ENCODE measurements around a stretch of chr6.

DNA sequence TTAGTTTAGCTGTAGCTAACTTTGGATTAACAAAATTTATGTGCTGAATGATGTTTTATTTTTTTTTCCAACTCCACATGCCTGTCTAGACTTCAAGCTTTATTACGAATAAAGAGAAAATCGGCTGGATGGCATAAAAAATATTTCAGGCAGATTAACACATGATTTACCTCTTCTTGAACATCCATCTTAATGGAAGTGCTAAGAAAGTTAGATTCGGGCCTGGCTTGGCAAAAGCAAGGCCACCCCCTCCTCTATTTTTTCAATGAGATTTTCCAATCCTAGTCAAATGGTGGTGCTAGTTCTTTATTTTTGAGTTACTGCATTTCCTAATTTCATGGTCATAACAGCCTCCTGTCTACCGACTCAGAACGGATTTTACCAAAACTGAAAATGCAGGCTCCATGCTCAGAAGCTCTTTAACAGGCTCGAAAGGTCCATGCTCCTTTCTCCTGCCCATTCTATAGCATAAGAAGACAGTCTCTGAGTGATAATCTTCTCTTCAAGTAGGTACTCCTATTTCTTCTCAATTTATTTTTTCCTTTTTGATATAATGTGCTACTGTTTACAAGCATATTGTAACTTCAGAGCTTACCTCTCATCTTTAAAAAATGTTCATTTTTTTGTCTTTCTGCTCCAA lies 117.2 kb upstream of the ESR1 start:
- PRO-cap: unidirectional peak, plus-strand start at position 384 of the sequence

DNA sequence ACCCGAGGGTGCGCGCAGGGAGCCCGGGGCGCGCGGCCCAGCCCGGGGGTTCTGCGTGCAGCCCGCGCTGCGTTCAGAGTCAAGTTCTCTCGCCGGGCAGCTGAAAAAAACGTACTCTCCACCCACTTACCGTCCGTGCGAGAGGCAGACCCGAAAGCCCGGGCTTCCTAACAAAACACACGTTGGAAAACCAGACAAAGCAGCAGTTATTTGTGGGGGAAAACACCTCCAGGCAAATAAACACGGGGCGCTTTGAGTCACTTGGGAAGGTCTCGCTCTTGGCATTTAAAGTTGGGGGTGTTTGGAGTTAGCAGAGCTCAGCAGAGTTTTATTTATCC lies 963 bp downstream of the ESR1 start:
- PRO-cap: no peak

DNA sequence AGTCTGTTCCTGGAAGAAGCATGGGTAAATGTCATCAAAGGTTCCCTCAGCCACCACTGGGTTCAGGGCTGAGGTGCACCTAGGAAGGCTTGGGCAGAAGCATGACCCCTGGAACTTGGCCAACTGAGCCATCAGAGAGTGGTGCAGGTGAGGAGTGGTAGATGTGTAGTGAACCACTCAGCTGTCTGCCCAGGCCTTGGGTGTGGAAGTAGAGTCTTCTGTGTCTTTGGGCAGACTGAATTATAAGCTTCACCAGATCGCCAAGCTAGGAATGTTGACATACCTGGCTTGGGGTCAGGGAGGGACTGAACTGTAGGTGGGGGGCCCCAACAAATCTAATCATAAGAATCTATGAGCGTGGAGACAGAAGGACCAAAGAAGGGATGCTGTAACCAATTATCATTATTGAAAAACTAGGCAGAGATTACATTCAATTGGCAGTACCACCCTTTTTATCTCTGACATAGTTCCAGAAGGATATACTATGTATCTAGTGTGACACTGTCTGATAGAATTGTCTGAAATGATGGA lies 102.2 kb downstream of the ESR1 start:
- PRO-cap: no peak

GRCh38 chr6:152401849-152402322 lies 235.3 kb downstream of the SYNE1 start:
- PRO-cap: no peak

DNA sequence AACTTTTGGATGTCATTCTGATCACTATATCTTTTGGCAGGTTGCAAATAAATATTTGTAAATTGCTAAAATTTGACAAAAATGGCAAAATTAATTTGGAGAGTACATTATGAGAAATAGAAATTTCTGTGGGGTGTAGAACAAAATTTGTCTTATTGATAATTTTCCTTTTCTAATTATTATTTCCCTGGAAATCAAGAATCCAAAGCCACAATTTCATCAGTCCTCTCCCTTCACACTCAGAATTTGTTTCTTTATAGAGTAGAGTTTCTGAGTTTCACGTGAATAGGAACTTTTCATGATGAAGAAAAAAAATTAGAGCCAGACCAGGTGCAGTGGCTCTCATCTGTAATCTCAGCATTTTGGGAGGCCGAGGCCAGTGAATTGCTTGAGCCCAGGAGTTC lies 59.6 kb downstream of the OPRM1 start:
- PRO-cap: no peak

GRCh38 chr6:154156000-154156614 lies 117.1 kb downstream of the OPRM1 start:
- PRO-cap: no peak

GRCh38 chr6:154329383-154330381 lies 26.9 kb downstream of the IPCEF1 start:
- PRO-cap: no peak

DNA sequence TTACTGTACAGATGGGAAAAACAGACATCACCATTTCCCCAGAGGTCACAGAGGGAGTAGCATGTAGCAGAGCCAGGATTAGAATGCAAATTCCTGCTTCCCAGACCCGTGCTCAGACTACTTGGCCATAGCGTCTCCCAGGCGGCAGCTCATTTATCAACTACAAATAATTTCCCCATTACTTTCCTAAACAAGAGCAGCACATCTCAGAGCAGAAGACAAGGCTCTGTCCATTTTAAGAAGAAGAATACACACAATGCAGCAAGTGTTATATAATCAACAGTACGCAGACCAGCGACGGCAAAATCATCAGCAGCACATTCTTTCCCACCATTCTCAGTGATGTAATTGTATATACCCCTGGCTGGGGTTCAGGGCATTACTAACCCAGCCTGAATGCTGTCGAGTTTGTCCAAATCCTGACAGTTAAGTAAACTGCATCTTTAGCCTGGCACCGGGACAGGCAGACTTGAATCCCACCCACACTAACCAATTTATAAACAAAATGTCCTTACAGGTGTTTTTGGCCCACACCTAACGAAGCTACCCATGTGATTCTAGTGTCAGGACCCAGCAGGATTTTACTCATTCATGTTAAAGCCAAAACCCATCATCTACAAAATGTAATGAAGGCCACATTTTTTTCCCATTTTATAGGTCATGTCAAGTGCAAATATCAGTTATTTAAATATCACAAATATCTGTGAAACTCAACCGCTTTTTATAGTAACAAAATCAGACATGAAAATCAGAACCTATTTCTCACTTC lies 61.8 kb downstream of the CNKSR3 start:
- PRO-cap: no peak

- PRO-cap: bidirectional peak, plus-strand start at chr6:154510239, minus-strand start at chr6:154510244
Observed at GRCh38 chr6:154509716-154510485, 584 bp downstream of the CNKSR3 start.

DNA sequence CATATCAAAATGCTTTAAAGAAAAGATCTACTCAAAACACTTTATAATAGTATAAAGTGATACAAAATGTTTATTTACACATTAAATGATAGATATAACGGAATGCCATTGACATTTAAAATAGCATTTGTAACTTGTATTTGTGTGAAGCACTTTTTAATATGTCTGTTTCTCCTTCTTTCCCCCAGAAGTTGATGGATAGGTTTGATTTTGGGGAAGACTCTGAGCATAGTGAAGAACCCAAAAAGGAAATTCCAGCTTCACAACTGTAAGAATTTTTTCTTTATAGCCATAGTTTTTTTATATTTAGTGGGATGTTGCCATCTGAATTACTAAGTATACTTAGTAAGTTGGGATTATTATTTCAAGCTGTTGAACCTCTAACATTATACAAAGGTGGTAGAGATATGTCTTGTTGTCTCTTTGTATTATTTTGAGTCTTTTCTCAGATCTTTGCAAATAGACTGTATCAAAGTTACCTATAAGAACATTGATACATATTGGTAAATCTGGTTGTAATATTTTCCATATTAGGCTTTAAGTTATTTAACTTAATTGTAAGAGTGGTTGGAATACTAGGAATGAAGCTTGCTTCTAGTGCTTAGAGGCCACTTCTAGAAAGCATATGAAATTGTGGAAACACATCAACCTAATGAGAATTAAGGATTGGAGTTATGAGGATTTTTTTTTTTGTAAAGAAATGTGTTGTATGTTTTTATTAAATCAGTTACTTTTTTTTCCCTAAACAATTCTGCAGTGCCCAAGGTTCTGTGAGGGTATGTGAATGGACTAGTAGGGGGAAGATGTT lies 70.3 kb downstream of the SCAF8 start:
- PRO-cap: no peak

DNA sequence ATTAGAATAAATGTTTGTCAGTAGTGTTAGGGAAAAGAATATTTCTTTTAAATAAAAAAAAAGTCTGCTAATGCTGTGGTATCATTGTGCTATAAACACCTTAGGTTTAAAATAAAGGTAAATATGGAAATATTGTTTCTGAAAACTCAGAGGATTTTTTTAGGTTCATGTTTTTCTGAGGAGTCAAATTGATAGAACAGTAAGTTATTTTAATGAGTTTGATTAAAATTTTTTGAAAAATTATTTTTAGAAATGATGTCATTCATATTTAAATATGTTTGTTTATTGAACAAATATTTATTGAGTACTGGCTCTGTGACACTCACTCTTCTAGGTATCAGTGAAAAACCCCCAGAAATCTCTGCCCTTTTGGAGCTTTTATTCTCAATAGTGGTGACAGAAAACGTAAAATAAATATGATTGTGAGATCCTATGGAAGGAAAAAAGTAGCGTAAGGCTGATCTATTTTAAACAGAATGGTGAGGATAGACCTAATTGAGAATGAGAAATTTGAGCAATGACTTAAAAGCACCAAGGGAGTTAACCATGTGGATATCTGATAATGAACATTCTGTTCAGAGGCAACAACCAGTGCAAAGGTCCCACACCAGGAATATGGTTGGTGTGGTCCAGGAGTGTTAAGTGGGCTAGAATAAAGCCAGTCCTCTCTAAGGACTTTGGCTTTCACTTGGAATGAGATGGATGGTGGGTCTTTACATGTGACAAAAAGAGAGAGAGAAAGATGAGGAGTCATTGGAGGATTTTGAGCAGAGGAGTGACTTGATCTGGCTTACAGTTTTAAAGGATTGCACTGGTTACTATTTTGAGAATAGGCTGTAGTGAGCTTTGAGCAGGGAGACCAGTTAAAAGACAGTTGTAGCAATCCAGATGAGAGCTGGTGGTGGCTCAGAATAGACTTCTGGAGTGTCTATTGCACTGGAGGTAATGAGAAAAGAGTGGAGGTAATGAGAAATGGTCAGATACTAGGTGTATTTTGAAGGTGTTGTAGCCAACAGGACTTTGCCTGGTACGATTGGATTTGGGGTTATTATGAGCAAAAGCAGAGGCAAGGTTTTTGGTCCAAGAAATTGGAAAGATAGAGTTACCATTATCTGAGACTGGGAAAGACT lies 89.7 kb downstream of the SCAF8 start:
- PRO-cap: no peak

DNA sequence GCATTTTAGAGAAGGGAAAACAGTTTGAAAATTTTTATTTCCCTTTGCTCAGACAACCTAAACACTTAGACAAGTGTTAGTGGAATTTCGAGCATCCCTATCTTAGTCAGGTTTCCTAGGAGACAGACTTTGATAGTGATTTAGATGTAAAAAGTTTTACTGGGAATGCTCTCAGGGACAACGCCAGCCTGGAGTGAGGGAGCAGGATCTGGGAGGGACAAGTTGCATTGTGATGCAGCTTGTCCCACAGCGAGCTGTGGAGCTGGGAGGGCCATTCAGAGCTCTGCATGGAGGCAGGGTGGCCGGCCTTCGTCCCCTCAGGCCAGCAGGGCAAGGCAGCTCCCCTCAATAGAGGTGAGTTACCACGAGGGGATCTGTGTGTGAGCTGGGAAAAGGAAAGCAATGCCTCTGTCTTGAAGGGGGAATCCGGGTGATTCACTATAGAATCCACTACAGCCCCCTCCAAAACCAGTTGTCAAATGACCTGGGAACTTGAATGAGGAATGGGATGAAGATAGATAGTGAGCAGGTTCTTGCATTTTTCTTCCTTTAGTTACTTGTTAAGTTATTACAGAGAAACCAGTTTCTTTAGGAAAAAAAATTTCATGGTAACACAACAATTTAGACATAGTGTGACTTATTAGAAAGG lies 114.8 kb upstream of the CLDN20 start:
- PRO-cap: no peak

- PRO-cap: no peak
Observed at GRCh38 chr6:155363885-155364223, 49.6 kb upstream of the TFB1M start.

DNA sequence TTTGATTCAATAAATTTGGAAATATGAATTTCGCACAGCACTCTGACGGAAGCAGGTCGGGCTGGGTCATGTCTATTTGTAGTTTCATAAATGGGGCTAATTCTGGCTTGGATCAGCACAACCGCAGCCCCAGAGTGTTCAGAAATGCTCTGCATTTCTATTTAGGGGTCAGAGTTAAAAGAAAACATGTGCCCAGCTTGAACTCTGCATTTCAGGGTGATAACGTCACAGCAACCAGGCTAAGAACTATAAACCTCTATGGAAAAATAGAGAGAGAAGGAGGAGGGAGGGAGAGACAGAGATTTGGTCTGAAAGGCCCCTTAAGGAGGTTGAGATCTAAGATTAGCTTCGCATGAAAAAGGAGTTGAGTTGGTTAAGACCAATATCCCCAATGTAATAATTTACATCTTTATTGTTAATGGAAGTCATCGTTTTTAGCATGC lies 481.0 kb upstream of the NOX3 start:
- PRO-cap: no peak

GRCh38 chr6:156175932-156176591 lies 601.1 kb upstream of the ARID1B start:
- PRO-cap: no peak

DNA sequence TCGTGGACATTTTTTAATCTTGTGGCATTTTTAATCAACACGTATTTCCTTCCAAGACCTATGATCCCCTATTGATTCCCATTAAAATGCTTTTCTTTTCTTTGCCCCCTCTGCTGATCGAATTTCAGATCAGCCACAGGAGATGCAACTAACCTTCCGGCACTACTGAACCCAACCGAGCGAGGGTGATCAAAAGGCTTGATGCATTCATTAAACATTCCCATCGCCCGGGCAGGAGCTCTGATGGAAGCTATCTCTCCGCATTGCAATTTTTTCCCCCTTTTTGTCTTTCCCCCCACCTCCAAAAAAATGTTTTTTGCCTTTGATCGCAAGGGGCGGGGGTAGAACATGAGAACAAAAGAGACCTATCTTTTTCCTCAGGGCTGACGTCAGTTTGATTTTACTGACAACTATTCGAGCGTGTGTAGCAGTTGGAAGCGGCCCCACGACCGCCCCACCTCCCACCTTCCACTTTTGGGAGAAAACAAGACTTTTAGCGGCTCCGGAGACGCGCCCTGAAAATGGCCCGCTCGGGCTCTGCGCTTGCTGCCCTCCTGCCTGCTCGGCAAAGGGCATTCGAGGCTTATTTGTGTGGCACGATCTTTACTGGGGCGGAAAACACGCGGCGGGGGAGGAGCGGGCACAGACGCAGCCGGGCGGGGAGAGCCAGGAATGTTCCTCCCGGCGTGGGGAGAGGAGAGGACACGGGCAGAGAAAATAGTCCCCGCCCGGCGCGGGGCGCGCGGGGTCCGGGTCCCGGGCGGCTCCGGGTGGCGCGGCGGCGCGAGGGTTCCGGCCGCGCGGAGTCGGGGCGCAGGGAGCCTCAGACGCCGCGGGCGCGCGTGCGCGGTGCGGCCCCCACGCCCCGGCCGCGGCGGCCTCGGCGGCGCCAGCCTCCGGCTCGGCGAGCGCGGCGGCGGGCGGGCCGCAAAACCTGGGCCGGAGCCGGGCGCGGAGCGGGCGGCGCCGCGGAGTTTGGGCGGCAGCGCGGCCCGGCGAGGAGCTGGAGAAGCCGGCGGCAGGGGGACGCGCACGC lies 90.3 kb upstream of the ARID1B start:
- PRO-cap: bidirectional peak, plus-strand start at position 1,006 of the sequence, minus-strand start at position 560 of the sequence

DNA sequence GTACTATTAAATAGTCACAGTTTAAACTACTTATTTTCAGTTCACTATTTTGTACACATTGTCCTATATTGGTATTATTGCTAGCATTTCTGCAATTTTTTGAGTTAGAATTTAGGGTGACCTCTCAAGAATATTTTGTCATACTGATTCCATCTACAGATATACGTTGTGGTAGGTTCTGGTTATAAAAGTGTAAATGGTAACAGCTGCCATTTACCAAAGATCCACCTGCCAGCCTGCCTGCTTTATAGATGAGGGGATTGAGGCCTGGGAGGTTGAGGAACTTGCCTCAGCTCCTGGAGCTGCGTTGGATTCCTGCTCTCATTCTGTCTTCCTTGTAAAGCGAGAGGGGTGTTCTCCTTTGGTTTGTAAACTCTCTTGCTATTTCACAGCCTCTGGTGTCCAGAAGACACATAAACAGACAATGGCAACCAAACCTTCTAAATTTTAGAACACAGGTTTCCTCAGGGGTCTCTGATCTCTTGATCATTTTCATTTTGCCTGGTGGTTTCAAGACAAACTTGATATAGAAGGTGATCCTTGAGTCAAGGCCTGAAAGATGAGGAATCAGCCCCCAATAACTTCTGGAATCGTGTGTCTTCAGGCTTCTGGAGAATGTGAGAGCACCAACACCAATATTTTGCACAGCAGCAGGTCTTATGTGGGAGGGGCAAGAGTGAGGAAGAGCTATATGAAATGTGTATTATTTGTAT lies 33.1 kb downstream of the ARID1B start:
- PRO-cap: no peak

DNA sequence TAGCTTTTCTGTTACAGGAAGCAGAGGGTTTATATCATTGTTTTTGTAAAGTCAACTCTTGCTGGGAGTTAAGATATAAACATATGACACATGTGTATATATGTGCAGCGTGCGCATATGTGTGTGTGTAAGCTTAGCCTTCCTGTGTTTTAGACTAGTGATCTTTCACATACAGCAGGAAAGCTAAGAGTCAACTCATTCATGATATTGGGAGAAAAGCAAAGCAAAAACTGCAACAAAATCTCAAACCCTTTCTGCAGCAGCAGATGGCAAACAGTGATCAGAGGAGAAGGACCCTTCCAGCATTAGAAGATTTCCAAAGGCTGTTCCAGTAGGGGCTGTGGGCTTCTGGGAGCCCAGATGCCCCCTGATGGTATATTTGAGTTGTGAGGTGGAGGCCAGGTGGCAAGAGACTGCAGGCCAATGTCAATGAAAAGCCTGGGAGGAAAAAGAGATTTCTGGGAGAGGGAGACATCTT lies 102.5 kb downstream of the ARID1B start:
- PRO-cap: no peak

- PRO-cap: no peak
Observed at GRCh38 chr6:157050641-157051280, 272.6 kb downstream of the TMEM242 start.

GRCh38 chr6:157062317-157062839 lies 260.9 kb downstream of the TMEM242 start:
- PRO-cap: no peak